ENCODE measurements around the genes LPAR4, ITM2A and CYLC1.

GRCh38 chrX:72473712-72474643 is 98.7 kb downstream of the HDAC8 start:
- PRO-cap, 2 experiments, result no peak in any of the 2 experiments
- RAMPAGE, long total RNA, 5 experiments, result no peak in any of the 5 experiments

- PRO-cap, 2 experiments, result peak in 2 of 2 experiments; most common plus-strand start chrX:72714912 (in 2); most common minus-strand start chrX:72714657 (in 1)
- RAMPAGE, long total RNA, 5 experiments, result no peak in any of the 5 experiments
Measured at GRCh38 chrX:72714383-72715091, 431 bp upstream of the PHKA1 start.

DNA sequence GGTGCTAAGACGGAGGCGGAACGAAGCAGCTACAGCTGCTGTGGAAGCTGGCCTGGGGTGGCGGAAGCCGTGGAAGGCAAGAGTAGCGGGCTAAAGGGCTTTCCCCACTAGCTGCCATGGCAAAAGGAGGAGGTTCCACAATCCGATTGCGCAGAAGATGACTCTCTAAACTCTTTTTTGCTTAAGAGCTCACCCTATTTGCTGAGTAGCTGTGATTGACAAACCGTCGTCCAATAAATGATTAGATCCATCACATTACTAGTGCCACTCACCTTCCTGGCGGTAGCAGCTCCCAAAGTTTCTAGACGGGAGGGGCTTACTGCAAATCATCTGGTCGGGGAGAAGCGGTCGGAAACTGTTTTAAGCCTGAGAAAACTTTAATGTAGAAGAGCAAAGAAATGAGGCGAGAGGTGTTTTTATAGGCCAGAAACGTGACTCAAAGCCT is 48.7 kb upstream of the PABPC1L2A start:
- PRO-cap, 2 experiments, result no peak in any of the 2 experiments
- RAMPAGE, long total RNA, 5 experiments, result no peak in any of the 5 experiments

- PRO-cap, 2 experiments, result no peak in any of the 2 experiments
- RAMPAGE, long total RNA, 5 experiments, result no peak in any of the 5 experiments
Measured at GRCh38 chrX:73825867-73826446, 263.0 kb downstream of the CHIC1 start.

DNA sequence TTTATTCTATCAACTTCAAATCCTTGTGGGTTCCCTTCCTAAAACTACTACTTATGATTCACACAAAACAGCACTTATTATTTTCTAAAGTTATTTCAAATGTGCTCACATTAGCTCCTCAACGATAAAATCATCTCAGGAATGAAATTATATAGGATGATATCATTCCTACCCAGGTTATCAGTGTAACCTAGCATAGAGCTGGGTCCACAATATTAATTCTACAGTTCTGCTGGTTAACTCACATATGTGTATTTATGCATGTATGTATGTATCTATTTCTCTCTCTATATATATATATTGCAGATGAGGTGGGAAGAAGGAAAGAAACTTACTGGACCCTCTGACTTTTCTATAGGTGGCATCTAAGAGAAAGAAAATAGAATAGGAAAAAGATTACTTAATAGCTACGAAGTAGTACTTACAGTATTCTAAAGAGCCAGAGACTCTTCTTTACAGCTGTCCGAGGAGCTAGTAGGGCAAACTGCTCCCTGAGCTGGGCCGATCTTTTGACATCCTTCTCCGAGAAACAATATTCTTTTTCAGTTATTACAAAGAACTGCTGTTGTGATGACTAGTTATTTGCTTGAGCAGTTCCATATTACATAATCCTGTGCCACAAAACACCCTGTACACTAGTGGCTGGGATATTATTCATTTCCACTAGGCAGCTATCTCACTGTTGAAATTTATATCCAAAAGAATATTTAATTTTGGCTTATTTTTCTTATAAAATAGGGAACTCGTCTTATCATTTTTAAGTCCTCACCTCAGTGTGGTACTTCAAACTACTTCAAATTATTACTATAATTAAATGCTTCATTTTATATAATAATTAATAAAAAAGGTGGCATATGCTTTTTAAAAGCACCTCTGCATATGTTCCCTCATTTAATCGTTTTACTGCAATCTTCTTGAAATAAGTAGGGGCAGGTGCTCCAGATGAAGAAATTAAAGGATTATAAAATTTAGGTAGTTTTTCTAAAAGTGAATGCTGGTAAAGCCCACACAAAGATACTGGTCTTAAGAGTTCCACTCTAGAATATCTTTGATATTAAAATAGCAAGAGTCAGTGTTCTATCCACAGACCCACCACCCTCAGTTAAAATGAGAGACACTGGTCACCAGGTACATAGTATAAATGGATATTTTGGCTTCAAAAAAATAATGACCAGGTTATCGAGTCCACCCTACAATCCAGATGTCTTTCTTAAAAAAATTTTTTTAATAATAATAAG is 278.4 kb downstream of the CHIC1 start:
- PRO-cap, 2 experiments, result no peak in any of the 2 experiments
- RAMPAGE, long total RNA, 5 experiments, result no peak in any of the 5 experiments

DNA sequence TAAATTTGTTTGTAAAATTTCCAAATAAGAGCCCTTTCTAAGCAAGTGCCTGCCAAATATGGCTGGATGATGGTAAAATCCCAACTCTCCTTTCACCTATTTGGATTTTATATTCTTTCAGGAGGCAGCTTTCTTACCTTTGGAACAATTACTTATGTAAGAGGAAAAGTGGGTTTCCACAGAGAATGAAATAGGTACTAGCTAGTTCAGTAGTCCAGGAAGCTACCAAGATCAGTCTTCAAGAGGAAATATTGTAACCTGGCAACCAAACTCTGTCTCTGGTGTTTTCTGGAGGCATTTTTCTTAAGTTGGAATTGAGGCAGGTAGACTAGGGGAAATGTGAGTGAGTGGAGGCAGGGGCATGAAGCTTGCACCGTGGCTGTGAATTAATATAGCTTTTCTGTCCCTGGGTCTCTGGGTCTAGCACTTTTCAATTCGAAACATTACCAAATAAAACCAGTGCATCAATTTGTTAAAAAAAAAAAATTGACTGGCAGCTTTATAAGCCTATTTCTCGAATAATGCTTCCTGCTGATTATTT is 362.9 kb upstream of the ZCCHC13 start:
- PRO-cap, 2 experiments, result no peak in any of the 2 experiments
- RAMPAGE, long total RNA, 5 experiments, result no peak in any of the 5 experiments

DNA sequence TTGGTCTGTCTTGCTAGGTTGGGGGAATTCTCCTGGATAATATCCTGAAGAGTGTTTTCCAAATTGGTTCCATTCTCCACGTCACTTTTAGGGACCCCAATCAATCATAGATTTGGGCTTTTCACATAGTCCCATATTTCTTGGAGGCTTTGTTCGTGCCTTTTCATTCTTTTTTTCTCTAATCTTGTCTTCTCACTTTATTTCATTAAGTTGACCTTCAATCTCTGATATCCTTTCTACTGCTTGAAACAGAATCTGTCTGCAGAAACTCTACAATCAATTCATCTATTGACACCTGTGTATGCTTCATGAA is 258.9 kb upstream of the ZCCHC13 start:
- PRO-cap, 2 experiments, result no peak in any of the 2 experiments
- RAMPAGE, long total RNA, 5 experiments, result no peak in any of the 5 experiments

DNA sequence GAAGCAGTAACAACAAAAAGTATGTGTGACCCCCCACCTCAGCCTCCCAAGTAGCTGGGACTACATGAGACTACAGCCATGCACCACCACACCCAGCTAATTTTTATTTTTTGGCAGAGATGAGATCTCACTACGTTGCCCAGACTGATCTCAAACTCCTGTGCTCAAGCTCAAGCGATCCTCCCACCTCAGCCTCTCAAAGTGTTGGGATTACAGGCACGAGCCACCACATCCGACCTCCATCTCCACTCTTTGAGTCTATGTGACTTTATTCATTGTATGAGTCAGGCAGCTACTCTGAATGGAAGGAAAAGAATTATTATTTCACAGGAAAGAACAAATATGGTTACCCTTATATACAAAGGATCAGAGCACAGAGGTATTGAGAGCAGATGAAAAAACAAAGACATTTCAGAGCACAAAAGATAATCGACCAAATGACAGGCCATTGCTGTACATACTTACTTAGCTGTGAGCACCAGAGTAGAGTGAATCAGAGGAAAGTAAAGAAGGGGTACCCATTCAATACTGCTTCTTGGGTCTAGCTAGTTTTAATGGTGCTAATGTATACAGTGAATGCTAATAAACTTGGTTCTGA is 28.6 kb upstream of the ZCCHC13 start:
- PRO-cap, 2 experiments, result no peak in any of the 2 experiments
- RAMPAGE, long total RNA, 5 experiments, result no peak in any of the 5 experiments

GRCh38 chrX:74281304-74281951 is 22.6 kb upstream of the ZCCHC13 start:
- PRO-cap, 2 experiments, result no peak in any of the 2 experiments
- RAMPAGE, long total RNA, 5 experiments, result no peak in any of the 5 experiments

DNA sequence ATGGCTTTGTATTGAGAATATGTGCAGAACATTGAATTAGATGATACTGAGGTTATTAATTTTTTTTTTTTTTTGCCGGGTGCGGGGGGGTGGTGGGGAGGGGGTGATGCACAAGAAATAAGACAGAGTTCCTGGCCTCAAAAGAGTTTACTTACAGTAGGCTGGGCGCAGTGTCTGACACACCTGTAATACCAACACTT is 908 bp downstream of the ATP7A start:
- PRO-cap, 2 experiments, result no peak in any of the 2 experiments
- RAMPAGE, long total RNA, 5 experiments, result no peak in any of the 5 experiments

- PRO-cap, 2 experiments, result no peak in any of the 2 experiments
- RAMPAGE, long total RNA, 5 experiments, result no peak in any of the 5 experiments
Measured at GRCh38 chrX:78125485-78126763, 13.5 kb downstream of the TAF9B start.

GRCh38 chrX:78321762-78322228 is 5.6 kb downstream of the CYSLTR1 start:
- PRO-cap, 2 experiments, result no peak in any of the 2 experiments
- RAMPAGE, long total RNA, 5 experiments, result no peak in any of the 5 experiments

- PRO-cap, 2 experiments, result no peak in any of the 2 experiments
- RAMPAGE, long total RNA, 5 experiments, result no peak in any of the 5 experiments
Measured at GRCh38 chrX:78747146-78748252, at the start of gene LPAR4. Gene LPAR4 (plus strand): TSS chrX:78747720.

- PRO-cap, 2 experiments, result no peak in any of the 2 experiments
- RAMPAGE, long total RNA, 5 experiments, result no peak in any of the 5 experiments
Measured at GRCh38 chrX:79361239-79361558, 5.9 kb downstream of the ITM2A start.

- PRO-cap, 2 experiments, result peak in 2 of 2 experiments; most common plus-strand start chrX:79367124 (in 2); most common minus-strand start chrX:79367287 (in 2)
- RAMPAGE, long total RNA, 5 experiments, result start-site peak on the minus strand in 5 of 5 experiments, at chrX:79367289-79367596 at its widest, 25 to 1,874 reads per replicate
Measured at GRCh38 chrX:79366725-79367836, at the start of gene ITM2A. Gene ITM2A (minus strand): TSS chrX:79367334.

DNA sequence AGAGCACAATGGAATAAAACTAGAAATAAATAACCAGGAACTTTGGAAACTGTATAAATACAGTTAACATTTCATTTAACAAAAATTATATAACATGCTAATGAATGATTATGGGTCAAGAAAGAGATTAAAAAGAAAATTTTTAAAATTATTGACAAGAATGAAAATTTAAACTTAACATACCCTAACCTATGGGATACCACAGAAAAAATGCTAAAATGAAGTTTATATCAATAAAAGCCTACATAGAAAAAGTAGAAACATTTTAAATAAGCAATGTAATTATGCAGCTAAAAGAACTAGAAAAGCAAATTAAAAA is 180.6 kb upstream of the TBX22 start:
- PRO-cap, 2 experiments, result no peak in any of the 2 experiments
- RAMPAGE, long total RNA, 5 experiments, result no peak in any of the 5 experiments

- PRO-cap, 2 experiments, result peak in 2 of 2 experiments; most common plus-strand start chrX:80808197 (in 1); most common minus-strand start chrX:80808054 (in 2)
- RAMPAGE, long total RNA, 5 experiments, result no peak in any of the 5 experiments
Measured at GRCh38 chrX:80807811-80808505, 1.7 kb downstream of the BRWD3 start.

DNA sequence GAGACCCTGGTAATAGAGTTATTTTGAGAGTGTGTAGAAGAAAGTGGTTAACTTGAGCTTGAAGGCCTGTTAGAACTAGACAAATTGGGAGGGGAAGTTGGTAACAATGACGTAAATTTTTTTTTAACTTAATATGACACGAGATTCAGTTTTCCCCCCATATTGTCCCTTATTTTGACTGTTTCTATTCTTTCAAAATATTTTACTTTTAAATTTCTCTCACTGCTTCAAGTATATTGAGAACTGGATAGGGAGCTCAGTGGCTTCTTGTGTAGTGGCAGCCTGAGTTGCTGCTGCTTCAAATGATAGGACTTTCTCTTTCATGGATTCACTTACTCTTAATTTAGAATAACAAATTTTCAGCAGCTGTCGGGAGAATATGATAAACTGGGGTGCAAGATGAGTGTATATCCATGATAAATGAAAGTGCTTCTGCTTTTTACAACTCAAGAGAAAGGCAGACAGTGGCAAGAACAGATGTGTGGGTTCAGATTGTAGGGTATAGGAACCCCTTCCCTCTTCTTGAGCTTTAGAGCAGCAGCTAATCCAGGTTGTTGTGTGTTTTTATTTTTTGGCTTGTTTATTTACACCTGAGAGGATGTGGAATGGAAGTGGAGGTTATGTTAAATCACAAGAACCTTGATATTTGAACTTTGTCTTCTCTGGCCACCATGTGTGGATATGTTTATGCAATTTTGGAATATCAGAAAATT is 981 bp downstream of the SH3BGRL start:
- PRO-cap, 2 experiments, result no peak in any of the 2 experiments
- RAMPAGE, long total RNA, 5 experiments, result no peak in any of the 5 experiments

- PRO-cap, 2 experiments, result no peak in any of the 2 experiments
- RAMPAGE, long total RNA, 5 experiments, result no peak in any of the 5 experiments
Measured at GRCh38 chrX:83861018-83861304, at the start of gene CYLC1. Gene CYLC1 (plus strand): TSS chrX:83861146.

DNA sequence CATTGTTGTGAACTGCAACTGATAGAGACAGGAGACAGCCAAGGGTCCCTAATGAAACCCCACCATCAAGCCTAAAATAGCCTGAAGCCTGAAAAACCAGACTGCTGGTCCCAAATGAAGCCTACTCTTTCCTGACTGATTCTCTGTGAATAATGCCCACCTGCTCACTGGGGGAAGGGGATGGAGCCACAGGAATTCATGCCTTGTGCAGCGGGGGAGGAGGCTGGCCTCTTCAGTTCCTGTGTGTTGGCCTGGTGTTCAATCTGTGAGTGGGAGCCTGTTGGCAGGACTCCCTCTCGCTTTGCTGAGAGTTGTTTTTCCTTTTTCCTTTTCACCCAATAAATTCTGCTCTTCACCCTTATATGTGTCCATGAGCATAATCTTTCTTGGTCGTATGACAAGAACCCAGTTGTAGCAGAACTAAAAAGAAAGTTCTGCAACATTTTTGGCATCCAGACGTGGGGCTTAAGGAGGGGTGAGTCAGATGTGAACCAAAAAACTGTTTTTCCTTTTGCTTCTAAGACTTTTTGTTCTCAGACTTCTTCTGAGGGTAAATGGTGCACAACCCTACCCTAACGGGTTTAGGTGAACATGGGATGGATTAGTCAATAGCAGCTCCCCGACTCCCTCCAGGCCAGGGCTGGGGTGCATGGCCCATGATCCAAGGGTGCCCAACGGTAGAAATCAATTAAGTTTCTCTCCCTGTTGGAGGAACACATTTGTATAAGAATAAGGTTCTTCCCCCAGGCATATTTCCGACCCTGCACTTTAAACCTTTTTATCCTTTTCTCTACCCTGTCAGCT is 235.3 kb upstream of the HDX start:
- PRO-cap, 2 experiments, result no peak in any of the 2 experiments
- RAMPAGE, long total RNA, 5 experiments, result no peak in any of the 5 experiments